ENCODE measurements around the gene CTRC.

DNA sequence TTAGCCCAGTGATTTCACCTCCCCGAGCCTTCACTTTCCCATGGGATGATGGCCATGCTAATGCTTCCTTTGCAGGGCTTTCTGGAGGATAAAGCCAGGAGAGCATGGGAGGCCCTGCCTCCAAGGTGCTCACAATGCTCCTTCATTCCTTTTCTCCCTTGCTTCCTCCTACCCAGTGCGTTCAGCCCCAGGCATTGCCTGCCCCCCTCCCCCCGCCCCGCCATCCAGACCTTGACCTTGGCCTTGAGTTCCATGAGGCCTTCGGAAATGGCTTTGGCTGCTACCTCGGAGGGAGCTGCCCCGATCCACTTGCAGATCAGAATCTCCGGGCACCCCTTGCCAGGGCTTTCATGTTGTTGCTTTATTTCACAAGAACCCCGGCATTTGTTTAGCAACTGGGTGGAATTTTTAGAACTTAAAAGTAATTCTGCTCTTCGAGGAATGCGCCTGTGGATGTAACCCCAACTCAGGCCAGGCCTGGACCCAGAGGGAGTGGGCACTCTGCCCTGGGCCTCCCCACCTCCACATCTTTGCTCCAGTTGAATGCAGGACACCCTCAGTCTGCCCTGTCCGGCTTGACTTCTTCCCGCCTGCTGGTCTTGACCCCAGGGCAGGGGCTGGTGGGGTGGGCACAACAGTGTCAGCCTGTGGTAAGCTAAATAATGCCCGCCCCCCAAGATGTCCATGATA, 154.1 kb upstream of the TMEM51 start:
- RRBS, 2 experiments, result 75 to 89% methylated on average over 1 of the region's 14 CpGs

DNA sequence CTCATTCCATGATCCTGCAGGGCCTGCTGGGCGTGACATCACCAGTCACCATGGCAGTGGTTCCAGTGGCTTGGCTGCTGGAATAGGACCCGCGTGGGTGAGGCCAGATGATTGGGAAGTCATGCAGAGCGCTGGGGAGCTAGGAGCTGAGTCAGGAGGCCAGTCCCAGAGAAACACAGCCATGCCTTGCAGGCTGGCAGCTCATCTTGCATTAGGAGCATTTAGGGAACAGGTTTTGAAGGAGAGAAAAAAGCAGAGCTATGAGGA, 125.4 kb upstream of the TMEM51 start:
- RRBS, 2 experiments, result no CpG with 5 or more reads among the region's 4 CpGs

DNA sequence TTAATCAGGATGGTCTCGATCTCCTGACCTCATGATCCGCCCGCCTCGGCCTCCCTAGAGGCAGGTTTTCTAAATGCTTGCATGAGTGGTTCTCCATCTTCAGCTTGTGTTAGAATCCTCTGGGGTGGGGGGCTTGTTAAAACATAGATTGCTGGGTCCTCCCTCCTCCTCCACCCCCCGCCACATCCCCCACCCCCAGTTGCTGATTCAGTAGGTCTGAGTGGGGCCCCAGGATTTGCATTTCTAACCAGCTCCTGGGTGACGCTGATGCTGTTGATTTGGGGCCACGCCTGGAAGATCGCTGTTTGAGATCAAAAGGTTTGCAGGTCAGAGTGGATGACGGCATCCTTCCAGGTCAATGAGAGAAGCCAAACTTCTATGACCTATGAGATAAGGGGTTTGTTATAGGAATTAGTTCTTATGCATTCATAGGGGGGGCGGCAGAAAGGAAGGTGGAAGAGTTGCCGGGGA, 17.4 kb downstream of the TMEM51 start:
- RRBS, 2 experiments, result no CpG with 5 or more reads among the region's 11 CpGs

GRCh38 chr1:15171404-15171934, 17.9 kb downstream of the TMEM51 start:
- RRBS, 2 experiments, result no CpG with 5 or more reads among the region's 12 CpGs

DNA sequence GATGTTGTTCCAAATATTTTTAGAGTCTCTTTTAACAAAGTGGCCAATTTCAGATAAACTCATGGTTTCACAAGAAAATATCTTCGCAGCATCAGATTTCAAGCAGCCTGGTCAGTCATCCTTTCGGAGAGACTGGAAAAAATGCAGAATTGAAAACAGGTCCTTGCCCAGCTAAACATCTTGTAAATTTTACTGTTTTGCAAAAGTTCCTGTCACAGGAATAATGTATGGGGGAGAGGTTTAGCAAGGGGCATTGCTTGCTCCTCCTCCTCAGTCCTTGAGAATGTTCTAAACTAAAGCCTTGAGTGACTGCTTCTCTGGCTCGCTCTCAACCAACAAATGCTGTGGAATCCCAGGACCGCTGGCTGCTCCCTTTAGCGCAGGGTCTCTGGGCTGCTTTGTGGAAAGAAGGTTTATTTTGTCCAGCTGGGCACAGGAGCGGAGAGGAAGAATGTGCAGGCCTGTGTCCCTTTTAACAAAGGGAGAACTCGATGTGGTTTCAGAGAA, 33.7 kb upstream of the FHAD1 start:
- RRBS, 2 experiments, result no CpG with 5 or more reads among the region's 7 CpGs

GRCh38 chr1:15236268-15236639, 10.8 kb upstream of the FHAD1 start:
- RRBS, 2 experiments, result 50% methylated on average over 2 of the region's 4 CpGs

DNA sequence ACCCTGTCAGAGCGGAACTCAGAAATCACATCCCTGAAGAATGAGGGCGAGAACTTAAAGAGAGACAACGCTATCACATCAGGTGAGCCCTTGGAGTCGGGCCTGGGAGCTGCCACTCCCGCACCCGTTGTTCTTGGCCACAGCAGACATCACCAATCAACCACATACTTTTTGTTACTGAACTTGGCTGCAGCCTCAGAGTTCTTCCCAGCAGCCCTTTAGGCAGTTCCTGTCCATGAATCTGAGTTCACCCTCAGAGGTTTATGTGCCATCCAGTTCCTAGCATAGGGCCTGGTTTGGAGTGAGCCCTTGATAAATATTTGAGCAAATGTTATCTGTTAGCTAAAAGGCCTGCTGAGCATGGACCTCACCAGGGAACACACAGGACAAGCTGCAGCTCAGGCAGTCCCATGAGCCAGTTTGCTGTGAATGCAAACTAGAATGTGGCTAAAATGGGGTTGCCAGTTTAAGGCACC, 61.7 kb downstream of the FHAD1 start:
- RRBS, 2 experiments, result no CpG with 5 or more reads among the region's 6 CpGs

GRCh38 chr1:15324310-15324783, 77.3 kb downstream of the FHAD1 start:
- RRBS, 2 experiments, result no CpG with 5 or more reads among the region's 12 CpGs

DNA sequence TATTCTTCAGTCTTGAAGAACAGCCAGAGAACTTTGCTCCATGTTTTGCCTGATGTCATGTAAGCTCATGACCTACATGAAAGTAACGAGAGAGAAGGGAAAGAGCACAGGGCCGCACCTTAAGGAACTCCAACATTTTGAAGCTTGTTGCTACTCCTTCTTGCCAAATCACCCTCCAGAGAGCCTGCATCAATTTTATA, 78.0 kb upstream of the EFHD2 start:
- RRBS, 2 experiments, result no CpG with 5 or more reads among the region's 2 CpGs

DNA sequence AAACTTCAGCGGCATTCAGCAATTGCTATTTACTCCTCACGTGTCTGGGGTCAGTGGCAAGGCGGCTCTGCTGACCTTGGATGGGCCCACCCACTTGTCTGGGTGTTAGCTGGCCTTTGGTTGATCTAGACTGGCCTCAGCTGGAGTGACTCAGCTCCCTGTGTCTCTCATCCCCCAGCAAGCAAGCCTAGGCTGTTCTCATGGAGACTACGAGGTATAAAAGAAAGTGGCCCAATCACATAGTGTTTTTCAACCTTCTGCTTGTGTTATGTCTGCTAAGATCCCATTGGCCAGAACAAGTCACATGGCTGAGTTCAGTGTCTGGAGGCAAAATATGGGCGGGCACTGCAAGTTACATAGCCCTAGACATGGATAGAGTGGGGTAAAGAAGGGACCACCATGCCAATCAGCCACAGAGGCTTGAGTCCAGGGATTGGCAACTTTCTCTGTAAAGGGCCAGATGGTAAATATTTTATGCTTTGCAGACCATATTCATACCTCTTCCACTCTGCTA, 69.3 kb upstream of the EFHD2 start:
- RRBS, 2 experiments, result no CpG with 5 or more reads among the region's 5 CpGs

DNA sequence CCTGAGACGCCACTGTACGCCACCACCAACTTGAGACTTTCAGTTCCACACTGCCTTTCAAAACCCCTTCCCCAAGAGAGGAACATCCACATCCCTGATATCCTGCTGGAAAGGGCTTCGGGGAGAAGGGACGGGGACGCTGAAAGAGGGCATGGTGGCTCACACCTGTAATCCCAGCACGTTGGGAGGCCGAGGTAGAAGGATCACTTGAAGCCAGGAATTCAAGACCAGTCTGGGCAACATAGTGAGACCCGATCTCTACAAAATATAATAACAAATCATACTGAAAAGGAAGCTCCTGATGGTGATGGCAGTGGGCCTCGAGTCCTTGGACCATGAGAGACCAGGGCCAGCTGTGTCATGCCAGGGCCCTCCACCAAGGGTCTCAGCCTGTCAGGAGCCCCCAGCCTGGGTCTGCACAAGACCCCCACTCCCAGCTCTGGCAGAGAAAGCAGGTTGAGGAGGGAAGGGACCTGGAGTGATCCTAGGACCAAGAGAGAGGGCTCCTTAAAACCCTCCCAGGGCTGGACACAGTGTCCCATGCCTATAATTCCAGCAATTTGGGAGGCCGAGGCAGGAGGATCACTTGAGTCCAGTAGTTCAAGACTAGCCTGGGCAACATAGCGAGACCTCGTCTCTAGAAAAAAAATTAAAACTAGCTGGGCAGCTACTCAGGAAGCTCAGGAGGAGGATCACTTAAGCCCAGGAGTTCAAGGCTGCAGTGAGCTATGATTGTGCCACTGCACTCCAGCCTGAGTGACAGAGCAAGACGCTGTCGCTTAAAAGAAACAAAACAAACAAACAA, 6.6 kb upstream of the CTRC start:
- RRBS, 2 experiments, result no CpG with 5 or more reads among the region's 14 CpGs

- RRBS, 2 experiments, result no CpG with 5 or more reads among the region's 8 CpGs
These were observed at the start of gene CTRC for GRCh38 chr1:15438118-15438589. Gene CTRC, plus strand, starts transcription at chr1:15438443.

GRCh38 chr1:15460303-15460642, 3.7 kb downstream of the CELA2A start:
- RRBS, 2 experiments, result no CpG with 5 or more reads among the region's 5 CpGs

DNA sequence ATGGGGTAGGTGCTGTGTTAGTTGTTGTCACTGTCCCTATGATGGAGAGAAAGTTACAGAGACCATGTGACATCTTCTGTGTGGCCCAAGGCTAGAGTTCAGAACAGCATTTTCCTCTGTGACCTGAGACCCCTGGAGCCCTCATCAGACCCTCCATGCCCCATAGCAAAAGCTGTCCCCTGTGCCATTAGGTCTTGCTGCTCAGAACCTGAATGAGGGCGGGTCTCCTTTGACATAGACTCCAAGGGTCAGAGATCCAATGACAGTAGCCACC, 7.5 kb downstream of the CELA2A start:
- RRBS, 2 experiments, result no CpG with 5 or more reads among the region's 1 CpG

- RRBS, 2 experiments, result no CpG with 5 or more reads among the region's 2 CpGs
These were observed 3.0 kb downstream of the DDI2 start for GRCh38 chr1:15620155-15620738.

DNA sequence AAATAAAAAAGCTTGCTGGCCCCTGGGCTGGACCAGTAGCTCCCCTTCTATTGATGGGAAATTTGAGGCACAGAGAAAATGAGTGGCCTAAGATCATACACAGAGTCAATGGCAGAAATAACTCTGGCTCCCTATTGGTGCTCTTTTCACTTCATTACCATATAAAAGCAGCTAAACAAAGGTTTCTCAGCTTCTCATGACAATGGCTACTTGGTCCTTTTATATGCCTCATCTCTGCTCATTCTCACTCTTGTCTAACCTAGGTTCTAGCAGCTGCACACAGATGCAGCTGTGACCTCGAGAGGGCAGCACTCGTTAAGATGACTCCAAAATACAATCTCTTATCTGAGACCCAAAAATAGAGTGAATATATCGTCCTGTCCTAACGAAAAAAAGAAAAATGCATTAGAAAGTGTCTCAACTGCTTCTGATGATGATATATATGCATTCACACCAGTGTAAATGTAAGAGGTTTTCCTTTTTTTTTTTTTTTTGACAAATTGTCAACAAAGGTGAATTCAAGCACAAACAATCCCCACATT, 8.0 kb upstream of the UQCRHL start:
- RRBS, 2 experiments, result no CpG with 5 or more reads among the region's 4 CpGs

DNA sequence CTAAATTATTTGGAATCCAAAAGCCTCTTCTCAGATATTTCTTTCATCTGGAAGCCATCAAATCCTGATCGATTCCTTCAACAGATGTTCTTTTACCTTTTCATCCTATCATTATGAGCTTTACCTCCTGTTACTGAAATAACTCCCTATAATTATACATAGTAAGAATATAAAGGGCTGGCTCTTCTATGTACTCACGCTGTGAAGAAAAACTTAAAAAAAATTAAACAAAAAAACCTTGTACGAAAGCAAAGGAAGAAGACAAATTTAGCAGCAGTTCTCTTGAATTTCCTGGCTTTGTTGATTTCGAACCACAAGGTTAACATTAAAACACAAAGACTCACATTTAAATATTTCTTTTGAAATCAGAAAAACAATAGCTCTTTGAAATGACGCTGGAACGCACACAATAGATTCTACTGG, 13.7 kb upstream of the SPEN start:
- RRBS, 2 experiments, result no CpG with 5 or more reads among the region's 6 CpGs

DNA sequence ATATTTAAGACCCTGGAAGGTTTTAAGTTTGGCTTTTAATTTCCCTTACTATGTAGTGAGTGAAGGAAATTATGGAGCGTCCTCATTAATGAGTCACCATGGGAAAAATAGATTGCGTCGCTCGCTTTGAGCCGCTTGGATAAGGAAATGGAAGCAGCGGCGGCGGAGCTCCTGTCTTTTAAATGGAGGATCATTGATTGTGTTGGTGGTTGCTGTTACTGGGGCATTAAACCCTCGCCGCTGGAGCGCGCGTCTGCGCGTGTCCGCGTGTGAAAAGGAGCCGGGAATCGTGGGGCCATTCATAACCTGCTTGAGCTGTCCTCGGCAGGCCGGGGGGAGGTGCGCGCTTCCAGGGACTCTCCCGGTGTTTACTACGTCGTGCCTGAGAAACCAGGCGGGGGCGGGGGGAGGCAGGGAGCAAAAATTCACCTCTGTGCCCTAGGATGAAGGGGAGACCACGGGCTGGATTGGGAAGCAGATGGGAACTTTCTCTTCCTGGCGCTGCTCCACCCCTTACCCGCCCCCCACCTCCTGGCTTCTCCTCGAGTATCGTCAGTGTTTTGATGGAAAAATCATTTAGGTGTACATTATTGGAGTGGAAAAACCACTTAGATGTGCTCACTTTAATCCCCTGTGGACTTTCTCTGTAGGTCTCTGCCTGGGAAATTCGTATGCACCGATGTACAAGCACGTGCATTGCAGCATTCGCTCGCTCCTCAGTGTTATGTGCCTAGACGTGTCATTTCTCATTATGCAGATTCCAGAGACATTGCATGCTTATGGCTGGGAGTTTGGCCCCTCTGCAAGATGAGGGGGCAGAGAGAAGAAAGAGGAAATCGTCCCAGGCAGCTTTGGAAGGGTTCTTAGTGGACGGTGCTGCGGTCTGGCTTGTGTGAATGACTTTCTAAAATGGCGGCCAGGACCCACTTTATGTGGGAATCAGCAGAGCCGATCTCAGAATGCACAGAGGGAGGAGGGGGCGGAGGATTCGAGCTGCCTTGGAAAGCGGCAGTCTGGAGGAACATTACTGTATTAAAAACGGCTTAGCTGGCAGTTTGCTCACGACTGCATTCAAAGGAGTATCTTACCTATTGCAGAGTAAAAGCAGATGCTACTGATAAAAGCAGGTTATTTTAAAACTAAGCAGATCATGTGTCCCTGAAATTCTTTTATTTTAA, 2.1 kb downstream of the SPEN start:
- RRBS, 2 experiments, result 2 to 11% methylated on average over 4 of the region's 49 CpGs

GRCh38 chr1:15919217-15919648, 56.7 kb downstream of the ZBTB17 start:
- RRBS, 2 experiments, result no CpG with 5 or more reads among the region's 8 CpGs

DNA sequence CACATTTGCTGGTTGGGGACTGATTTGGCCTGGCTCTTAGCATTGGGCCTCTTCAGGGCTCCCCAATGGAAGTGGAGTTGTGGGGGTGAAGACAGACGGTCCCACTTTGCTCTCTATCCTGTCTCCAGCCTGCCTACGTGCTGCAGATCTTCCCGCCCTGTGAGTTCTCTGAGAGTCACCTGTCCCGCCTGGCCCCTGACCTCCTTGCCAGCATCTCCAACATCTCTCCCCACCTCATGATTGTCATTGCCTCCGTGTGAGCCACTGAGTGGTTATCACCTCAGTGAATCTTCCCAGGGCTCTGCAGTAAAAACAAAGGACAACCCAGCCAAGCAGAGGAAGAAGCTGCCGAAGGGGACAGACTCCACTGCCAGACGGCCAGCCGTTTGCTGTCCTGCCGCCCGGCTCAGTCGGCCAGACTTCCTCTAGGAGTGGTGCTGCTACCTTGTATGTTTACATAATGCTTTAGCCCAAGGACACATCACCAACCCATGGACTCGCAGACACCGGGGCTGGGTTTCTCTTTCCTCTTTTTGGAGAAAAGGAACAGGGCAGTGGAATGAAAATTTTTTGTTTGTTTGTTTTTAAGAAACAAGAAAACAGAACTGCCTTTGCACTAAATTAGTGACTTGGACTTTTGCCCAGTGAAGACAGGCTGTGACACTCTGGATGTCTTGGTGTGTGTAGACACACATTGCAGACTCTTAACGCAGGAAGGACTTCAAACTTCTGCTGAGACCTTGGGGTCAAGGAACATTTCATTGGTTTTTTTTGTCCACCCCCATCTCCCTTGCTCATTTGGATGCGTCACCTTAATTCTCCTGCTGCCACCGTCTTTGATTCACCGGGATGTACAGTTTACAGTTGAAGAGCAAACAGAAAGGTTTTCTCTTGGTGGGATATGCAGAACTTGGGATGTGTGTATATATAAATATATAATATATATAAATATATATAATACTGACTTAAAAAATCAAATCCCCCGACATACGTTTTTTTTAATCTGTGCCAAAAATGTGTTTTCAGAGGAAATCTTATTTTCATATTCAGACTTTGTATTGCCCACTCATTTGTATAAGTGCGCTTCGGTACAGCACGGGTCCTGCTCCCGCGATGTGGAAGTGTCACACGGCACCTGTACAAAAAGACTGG, 36.4 kb downstream of the ZBTB17 start:
- RRBS, 2 experiments, result 5 to 7% methylated on average over 4 of the region's 25 CpGs

All from Panc1 (cell line).